Neural cell (in vitro differentiated cells): ENCODE measurements around a stretch of chr14.

- RAMPAGE, long total RNA, result no peak
Observed at GRCh38 chr14:103721575-103722220, 6.1 kb downstream of the ZFYVE21 start.

DNA sequence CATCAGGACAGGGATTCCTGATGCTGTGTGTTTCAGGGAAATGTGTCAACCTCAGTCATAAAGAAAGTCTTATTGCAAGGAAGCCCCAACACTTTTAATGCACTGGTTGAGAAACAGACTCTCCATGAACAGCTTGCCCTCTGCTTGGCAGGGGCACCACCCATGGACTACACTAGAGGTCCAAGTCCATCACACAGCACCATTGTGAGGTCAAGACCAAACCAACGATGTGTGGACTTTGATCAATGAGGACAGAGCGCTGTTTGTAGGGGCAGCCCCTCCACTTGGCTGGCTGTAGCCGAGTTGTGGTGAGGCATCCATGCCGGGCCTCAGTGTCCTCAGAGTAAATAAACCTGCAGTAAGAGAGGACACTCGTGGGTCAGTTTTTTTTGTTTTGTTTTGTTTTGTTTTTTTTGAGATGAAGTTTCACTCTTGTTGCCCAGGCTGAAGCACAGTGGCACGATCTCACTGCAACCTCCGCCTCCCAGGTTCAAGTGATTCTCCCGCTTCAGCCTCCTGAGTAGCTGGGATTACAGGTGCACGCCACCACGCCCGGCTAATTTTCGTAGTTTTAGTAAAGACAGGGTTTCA lies 29.9 kb downstream of the ZFYVE21 start:
- RAMPAGE, long total RNA, result no peak

GRCh38 chr14:103765493-103766103 lies 50.0 kb downstream of the ZFYVE21 start:
- RAMPAGE, long total RNA, result no peak

DNA sequence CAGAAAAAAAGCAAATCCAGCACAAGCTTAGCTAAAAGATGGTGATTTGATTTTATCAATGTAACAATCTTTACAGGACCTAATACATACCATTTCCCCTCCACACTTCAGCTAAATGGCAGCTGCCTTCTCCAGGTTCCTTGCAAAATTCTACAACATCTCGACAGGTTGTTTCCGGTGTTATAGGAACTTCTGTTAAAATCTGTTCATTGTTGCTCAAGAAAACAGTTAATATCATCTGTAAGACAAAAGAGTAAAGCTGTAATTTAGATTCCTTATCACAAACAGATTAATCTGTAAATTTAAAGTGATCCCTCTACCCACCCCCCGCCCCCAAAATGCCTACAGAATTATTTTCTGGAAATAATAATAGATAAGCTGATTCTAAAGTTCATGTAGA lies 50.1 kb downstream of the PPP1R13B start:
- RAMPAGE, long total RNA, result no peak

- RAMPAGE, long total RNA, result start-site peak on the minus strand at chr14:103847073-103847137, 16 and 19 reads in 2 replicates
Observed at GRCh38 chr14:103846630-103847428, 546 bp downstream of the PPP1R13B start.

- RAMPAGE, long total RNA, result no peak
Observed at GRCh38 chr14:103879241-103879618, 31.9 kb upstream of the PPP1R13B start.

DNA sequence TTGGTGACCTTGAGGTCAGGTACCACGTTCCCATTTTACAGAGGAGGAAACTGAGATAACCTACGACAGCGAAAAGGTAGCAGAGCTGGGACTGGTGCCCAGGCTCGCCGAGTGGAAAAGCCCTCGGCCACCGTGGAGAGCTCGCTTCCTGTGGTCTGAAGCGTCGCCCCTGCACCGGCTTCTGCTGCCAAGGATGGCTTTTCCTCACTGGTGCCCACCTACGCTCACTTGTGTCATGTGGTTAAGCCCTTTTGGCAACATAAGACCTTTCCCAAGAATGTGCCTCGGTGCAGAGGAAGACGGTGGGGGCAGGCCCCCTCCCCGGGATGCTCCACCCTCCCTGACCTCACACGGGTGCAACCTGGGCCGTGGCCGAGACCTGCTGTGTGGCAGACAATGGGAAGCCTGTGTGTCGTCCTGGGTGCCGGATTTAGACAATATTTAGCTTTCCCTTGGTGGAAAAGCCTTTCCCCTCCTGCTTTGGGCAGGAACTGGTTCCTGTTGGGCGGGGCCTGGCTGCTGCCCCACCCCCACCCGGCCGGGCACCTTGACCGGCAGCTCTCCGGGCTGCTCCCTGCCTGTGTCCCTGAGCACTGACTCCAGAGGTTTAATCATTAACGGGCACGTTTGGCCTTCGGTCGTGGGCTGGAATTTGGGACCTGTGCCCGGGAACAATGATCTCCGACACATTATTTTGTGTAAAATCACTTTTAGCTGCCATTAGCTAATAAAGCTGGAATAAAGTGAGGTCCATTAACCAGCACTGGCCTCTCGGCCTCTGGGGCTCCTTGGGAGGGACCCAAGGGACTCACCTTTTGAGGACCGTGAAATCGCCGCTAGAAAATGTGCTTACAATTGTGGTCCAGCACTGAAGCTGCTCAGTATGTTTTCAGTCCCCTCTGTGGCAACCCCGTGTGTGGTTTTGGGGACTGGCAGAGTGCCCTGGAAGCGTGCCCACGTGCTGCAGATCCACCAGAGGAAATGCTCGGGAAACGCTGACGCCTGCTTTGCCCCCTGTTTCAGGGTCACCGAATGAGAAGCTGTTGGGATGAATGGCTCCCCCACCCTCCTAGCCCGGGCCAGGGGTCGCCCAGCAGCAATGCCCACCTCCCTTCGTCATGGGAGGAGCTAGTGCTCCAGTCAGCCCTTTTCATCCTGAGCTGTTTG lies 32.6 kb upstream of the PPP1R13B start:
- RAMPAGE, long total RNA, result no peak

GRCh38 chr14:103896990-103897662 lies 24.2 kb downstream of the ATP5MJ start:
- RAMPAGE, long total RNA, result no peak

DNA sequence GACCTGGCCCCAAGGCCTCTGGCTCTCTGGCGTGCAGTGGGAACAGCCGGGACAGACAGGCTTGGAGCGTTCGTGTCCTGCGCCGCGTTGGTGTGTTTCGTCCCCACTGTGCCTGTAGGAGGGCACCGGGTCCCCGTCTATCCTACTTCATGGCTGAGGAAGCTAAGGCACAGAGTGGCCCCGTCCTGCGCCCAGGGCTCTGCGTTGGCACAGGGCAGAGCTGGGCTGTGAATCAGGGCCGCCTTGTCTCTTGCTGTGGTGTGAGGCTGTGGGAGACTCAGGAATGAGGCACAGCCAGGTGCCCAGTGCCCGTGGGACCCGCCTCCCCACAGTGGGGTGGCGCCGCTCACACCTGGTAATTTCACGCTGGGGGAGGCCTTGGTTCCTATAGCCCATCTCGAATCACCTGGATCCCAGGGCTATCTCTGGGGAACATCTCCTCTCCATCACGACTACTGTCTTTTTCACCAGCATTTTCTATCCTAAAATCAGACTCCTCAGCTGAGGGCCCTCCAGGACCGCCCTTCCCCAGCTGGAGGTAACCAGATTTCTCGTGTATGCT lies 23.6 kb upstream of the KIF26A start:
- RAMPAGE, long total RNA, result no peak

DNA sequence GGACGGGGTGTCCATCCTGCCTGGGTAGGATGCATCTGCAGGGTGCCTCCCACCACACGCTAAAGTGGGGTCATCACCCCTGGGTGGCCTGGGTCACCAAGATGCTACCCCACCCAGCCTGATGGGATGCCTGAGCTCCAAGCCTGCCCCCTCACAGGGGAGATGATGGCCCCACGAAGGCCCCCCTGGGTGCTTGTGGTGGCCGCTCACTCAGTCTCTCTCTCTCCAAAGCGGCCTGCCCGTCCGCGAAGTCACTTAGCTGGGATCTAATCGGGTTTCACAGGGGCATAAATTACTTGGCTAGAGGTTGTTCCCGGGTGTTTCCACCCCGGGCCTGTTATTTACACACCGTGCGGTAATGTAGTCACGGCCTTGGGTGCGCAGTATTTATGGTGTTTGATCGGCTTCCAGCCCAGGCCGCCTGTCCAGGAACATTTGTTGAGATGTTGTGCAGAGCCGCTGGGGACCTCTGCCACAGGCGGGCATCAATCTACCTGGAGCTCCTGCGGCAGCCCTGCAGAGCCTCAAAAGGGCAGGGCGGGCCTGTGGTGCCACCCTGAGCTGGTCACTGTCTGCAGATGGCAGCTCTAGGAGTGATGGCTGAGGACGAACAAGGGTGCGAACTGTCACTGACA lies 91.1 kb downstream of the KIF26A start:
- RAMPAGE, long total RNA, result no peak

- RAMPAGE, long total RNA, result no peak
Observed at GRCh38 chr14:104281501-104282261, 143.3 kb downstream of the KIF26A start.

GRCh38 chr14:104580854-104581671 lies 1.5 kb downstream of the C14orf180 start:
- RAMPAGE, long total RNA, result no peak

DNA sequence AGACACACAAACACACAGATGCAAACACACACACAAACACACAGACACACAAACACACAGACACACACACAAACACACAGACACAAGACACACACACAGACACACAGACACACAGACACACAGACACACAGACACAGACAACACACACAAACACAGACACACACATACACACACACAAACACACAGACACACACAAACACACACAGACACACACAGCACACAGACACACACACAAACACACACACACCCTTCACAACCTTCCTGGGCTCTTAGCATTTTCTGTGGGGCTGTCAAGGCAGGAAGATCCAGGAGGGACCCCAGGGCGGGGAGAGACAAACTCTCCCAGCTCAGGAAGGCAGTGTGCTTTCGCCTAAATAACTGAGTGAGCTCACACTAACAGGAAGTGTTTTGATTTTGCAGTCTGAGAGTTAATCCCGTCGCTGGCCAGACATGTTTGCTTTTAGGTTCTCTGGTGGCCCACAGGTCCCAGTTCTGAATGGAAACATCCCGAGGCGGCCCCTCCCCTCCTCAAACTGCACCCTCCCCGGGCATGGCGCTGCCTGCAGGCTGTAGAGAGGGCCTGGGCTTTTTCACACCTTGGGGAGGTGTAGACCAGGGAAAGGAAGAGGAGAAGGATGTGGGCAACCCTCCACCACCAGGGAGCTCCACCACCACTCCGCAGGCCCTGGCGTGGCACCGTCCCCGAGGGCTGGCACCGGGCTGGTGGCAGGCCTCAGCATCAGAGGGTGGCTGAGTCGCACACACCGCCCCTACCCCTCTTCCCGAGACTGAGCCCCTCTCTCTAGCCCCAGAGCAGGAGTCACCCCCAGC lies 24.0 kb upstream of the INF2 start:
- RAMPAGE, long total RNA, result no peak

DNA sequence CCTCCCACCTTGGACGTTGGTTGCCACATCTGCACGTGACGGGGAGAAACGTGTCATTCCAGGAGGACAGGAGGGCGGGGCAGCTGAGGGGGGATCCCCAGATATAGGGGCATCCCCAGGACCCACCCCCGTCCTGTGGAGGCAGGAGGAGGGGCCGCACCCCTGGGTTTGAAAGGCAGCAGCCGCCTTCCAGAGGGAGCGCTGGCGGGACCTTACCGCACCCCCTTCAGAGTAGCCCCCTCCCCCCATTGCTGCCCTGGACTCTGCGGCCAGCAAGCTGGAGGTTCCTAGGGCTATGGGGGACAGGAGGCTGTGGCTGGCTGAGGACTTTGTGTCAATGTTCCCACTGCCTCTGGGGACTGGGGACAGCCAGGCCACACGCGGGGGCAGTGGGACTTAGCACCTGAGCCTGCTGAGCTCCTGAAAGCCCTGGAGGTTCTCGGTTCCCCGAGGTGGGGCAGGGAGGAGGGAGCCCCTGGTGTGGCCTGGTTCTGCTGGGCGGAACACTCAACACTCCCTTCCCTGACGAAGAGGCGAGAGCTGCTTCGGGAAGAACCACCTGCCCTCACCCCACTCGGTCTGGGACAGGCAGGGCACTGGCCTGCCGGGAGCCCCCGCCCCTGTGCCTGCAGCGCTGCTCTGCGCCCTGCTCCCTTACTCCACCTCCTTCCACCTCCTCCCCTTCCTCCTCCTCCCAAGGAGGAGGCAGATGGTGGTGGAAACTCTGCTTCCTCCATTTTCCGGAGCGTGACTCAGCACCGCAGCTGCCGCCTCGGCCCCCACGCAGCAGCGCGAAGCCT lies 12.0 kb upstream of the INF2 start:
- RAMPAGE, long total RNA, result no peak

DNA sequence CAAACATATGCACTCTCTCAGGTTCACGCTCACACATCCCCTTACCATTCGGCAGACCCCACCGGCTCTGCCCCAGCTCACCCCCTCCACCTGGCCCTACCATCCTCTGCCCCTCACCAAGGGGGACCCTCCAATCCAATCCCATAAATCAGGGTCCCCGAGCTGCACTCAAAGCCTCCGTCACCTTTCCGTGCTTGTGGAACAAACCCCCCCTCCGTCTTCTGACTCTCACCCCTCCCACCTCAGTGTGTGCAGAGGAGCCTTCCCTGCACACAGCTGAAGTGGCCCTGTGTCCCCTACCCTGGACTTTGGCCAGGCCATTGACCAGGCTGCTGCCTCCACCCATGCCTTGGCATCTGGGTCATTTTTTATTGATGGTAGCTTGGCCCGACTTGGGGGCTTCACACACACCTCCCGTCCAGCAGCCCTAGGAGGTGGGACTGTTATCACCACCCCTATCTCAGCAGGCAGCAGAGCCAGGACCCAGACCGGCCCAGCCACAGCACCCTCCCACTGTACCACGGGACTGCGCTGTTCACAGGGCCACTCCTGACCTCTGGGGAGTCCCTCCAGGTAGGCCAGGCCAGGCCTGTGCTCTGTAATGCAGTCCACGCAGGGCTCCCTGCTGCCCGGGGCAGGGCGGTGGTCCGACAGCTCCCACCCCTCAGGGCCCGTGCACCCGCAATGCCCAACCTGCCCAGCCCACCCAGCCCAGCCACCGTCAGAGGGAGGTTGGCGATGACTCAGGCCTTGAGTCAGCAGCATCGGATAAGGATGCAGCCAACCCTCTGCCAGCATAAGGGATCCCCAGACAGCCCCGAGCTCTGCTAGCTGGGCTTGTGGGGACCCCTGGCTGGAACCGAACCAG lies 9.3 kb upstream of the INF2 start:
- RAMPAGE, long total RNA, result no peak

GRCh38 chr14:104700072-104701239 lies 11.0 kb downstream of the INF2 start:
- RAMPAGE, long total RNA, result no peak

- RAMPAGE, long total RNA, result no peak
Observed at GRCh38 chr14:104705823-104706397, 16.5 kb downstream of the INF2 start.

DNA sequence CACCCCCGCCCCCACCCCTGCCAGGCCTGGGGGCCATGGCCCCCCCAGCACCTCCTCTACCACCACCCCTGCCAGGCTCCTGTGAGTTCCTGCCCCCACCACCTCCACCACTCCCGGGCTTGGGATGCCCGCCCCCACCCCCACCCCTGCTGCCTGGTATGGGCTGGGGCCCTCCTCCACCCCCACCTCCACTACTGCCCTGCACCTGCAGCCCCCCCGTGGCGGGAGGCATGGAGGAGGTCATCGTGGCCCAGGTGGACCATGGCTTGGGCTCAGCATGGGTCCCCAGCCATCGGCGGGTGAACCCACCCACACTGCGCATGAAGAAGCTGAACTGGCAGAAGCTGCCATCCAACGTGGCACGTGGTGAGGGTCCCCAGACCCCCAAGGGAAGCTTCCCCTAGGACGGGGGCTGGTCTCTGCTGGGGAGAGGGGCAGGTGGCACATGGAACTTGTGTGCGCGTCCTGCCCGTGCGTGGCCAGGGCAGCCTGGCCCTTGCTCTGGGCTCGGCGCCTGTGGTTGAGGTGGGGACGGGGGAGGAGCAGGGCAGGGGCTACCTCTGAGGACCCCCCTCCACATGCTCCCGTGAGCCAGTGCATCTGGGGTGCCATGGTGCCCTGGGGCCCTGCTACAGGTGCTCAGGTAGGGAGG lies 16.3 kb upstream of the ADSS1 start:
- RAMPAGE, long total RNA, result no peak

DNA sequence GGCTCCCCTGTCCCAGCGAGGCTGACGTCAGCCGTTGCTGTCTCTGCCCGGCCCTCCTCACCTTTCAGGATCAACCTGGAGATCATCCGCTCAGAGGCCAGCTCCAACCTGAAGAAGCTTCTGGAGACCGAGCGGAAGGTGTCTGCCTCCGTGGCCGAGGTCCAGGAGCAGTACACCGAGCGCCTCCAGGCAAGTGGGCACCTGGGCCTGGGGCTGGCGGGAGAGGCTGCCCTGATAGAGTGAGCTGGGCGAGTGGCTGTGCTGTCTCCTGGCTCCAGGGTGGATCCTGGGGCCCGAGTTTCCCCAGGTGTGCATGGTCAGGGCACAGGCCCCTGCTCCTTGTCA lies 11.7 kb upstream of the ADSS1 start:
- RAMPAGE, long total RNA, result no peak

DNA sequence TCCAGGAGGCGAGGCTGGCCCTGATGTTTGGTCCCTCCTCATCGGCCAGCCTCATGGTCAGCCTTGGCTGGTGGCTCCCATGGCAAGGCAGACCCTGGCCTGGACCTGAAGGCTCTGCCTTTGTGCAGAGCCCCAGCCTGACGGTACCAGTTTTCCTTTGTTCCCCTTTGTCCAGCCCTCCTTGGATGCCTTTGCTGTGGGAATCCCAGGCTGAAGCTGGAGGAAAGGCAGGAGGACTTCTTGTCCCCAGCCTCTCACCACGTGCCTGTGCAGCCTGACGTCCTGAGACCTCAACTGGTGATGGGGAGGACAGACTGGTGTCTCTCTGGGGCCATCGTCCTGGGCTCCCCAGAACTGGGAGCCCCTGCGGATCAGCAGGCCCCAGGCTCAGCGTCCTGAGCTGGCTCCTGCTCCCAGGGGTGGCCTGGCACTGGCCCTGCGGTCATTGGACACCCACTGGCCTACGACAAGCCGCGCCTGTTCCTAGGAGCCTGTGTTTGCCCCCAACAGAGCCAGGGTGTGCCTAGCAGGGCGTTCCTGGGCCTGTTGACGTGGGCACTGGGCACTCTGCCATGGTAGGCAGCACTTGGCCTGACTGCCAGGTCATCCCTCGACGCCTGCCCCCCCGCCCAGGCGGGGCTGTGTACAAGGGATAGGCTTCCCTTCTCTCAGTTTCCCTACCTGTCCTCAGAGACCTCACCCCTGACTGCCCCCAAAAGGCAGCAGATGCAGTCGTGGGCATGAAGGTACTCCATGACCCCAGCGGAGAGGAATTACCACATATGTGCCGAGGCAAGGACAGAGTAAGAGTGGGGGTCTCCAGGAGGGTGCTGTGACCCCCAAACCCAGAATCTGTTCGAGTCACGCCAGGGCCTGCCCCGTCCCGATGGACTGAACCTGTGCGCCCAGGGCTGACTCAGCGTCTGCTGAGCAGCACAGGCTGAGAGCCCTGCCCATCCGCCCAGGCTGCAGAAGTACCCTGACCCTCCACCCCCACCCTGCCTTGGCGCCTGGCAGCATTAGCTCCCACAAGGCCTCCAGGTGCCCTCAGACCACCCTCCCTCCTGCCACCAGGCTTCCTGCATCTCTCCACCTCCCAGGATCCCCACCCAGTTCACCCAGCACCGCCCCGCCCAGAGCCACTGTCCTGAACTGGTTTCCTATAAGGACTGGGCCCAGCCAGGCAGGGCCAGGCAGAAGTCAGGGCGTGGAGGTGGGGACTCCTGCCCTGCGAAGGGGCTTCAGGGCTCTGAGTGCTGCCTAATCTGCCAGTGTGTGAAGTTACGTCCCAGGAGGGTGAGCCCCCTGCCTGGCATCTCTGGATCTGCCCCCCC lies 8.5 kb downstream of the ADSS1 start:
- RAMPAGE, long total RNA, result no peak